Kidney epithelial cell (primary cell): ENCODE measurements around the genes S100A1, ILF2 and SLC27A3.

DNA sequence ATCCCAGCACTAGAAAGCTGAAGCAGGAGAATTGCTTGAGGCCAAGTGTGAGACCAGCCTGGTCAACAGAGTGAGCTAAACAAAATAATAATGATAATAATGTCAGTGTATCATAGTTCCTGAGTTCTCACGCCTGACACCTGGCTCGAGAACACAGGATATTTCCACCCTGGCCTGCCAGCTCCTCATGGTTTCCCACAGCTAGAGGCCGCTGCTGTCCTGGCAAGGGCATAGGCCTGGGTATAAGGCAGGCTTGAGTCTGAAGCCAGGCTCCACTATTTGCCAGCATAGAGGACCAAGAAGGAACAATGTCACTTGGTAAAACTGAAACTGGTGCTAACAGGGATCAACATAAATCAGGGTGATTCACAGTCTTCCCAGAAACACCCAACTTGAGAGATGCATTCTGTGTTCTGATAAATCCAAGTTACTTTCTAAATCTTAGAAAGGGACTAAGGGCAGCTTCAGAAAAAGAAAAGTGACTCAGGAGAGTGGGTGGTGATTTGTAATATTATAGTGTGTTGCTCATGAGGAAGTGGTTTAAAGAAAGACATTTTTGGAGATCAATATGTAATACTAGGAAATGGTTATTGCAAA lies 6.9 kb upstream of the S100A2 start:
- RAMPAGE, long total RNA: no peak
- RRBS: no CpG with 5 or more reads among the region's 3 CpGs

- RAMPAGE, long total RNA: no peak
- RRBS: no CpG with 5 or more reads among the region's 8 CpGs
Observed at GRCh38 chr1:153627770-153628664, at the start of gene S100A1. S100A1 (plus strand) TSS chr1:153628434.

DNA sequence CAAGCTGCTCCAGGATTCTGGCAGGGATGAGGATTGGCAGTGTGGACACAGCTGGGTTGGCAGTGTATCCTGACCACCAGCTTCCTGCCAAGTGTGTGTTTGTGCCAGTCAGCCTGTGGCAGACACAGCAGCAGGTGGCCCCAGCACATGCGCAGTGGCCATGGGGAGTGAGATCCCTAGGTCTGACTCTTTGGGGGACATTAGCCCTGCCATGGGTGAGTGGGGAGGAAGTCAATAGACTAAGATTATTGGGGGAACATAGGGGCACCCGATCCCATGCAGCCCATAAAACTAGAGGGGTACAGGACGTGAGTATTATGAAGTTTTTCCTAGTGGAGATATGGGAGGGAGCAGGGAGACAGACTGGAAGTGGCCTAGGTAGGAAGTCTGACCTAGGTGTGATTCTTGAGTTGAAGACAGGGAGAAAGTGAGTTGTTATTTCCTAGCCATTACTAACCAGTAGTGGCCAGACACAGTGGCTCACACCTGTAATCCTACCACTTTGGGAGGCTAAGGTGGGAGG lies 8.5 kb upstream of the SNAPIN start:
- RAMPAGE, long total RNA: no peak
- RRBS: no CpG with 5 or more reads among the region's 3 CpGs

DNA sequence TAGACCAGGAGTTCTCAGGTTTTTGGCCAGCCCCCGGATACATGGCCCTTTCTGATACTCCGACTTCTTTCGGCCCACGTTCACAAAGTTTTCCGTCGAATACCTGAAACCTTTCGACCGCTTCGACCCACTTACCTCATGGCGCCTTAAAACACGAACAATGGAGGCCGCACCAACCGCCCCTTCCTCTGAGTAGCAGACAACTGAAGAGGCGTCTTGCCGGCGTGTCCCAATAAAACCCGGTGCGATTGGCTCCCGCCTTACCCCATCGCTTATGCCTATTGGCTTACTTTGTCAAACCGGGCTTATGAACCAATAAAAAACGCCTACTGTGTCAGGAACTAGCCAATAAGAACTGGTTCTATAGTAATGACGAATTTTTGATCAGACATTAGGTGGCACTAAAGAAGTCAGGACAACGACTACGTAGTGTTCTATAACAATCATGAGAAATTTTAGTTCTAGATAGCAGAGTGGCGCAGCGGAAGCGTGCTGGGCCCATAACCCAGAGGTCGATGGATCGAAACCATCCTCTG lies at the start of gene ILF2:
ILF2 (minus strand) TSS at position 211 of the 536 bp plus-strand sequence.
- RAMPAGE, long total RNA: start-site peak on the minus strand centred at position 190 of the sequence, 43 bp wide, 3,589 and 3,638 reads in 2 replicates
- RRBS: 2% methylated on average over 6 of the region's 30 CpGs

DNA sequence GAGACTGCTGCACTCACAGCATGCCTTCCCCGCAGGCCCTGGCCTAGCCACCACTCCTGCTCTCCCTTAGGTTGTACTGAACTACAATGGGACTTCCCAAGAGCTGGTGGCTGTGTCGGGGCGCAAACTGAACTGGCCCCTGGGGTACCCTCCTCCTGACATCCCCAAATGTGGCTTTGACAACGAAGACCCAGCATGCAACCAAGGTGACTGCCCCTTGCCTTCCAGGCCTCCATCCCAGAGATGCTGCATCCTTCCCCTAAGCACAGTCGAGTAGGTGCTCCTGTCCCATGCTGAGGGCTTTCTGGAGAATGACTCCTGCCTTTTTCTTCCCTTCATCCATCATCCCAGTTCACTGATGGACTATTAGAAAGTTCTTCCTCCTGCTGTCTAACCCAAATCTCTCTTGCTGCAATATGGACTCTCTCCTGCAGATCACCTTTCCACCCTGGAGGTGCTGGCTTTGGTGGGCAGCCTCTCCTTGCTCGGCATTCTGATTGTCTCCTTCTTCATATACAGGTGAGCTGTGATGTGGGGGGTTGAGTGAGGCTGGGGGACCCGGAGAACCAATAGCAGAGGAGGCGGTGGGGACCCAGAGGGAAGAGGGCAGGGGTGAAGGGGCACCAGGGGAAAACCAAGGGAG lies 4.9 kb downstream of the NPR1 start:
- RAMPAGE, long total RNA: no peak
- RRBS: no CpG with 5 or more reads among the region's 8 CpGs

DNA sequence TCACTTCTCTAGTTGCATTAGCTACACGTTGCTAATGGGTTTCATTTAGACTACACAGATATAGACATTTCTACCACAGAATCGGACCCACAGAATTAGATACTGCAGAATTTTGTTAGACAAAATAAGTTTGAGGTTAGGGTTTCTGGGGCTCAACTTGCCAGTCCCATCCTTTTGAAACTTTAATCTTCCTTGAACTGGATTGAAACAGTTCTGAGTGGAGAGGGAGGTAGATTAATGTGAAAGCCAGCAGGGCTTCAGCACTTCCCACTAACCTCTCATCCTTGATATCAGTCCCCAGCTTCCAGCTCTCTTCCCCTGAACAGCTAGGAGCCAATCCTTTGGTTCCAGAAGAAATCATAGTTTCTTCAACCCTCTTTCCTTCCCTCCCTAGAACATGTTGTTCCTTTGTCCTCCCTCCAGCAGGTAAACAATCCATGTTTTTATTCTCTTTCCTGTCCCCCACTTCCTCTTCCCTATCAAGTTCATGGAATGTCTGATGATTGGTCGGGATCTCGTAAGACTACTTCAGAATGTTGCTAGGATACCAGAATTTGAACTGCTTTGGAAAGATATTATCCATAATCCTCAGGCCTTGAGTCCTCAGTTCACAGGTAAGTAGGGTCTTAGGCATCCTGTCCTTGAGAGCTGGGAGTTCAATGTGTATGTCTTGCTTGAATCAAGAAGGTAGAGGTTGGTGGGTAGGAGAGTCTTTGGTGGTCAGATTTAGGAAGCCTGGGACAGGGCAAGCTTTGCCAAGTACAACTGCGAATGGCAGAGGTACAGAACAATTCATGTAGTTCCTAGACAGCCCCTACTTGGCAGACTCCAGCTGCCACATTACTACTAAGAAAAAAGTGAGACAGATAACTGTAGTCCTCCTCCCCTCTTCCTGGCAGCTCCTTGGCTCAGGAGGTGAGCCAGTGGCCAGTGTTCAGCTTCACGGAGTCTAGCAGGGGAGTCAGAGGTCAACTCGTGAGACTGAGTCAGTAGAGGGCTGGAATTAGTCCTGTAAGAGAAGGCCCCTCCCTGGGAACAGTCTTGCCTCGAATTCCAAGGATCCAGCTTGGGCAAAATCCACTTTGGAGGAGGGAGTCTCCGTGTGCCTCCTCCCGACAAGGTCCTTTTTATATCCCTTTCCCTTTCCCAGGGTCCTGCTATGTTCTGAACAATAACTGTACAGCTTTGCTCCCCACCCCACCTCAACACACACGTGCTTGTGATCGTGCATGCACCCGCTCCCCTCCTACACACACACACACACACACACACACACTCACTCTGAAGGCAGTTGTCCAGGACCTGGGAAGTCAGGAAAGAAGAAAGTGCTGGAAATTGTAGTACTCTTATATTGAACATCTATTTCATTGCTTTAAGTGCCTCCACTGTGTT lies 22.9 kb upstream of the SLC27A3 start:
- RAMPAGE, long total RNA: no peak
- RRBS: no CpG with 5 or more reads among the region's 13 CpGs

DNA sequence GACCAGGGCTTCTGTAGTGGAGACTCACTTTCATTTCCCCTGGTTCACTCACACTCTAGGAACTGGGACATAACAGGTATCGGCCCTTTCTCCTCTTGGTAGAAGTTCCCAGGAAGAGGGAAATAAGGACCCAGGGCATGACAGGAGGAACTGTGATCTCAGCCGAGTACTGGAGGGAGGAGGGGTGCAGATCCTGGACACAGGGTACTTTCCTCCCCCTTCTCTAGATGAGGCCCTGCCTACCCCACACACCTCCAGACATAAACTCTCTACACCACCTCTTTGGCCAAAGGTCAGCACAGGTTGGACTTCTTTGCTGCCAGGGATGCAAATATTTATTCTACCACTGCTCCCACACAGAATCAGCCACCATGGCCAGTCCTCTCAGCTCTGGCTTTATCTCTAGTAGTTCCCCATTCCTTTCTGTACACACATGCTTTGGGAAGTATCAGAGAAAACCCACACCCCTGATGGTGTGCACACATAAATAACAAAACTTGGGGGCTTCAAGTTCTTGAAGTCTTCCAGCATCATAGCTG lies 6.9 kb upstream of the SLC27A3 start:
- RAMPAGE, long total RNA: no peak
- RRBS: no CpG with 5 or more reads among the region's 2 CpGs

- RAMPAGE, long total RNA: no peak
- RRBS: no CpG with 5 or more reads among the region's 16 CpGs
Observed at GRCh38 chr1:153771596-153772286, 3.5 kb upstream of the SLC27A3 start.

GRCh38 chr1:153773129-153774092 lies 1.8 kb upstream of the SLC27A3 start:
- RAMPAGE, long total RNA: no peak
- RRBS: 39% methylated on average over 2 of the region's 13 CpGs

GRCh38 chr1:153774870-153775880 lies at the start of gene SLC27A3:
SLC27A3 (plus strand) TSS chr1:153775407.
- RAMPAGE, long total RNA: no peak
- RRBS: 2% methylated on average over 18 of the region's 79 CpGs

DNA sequence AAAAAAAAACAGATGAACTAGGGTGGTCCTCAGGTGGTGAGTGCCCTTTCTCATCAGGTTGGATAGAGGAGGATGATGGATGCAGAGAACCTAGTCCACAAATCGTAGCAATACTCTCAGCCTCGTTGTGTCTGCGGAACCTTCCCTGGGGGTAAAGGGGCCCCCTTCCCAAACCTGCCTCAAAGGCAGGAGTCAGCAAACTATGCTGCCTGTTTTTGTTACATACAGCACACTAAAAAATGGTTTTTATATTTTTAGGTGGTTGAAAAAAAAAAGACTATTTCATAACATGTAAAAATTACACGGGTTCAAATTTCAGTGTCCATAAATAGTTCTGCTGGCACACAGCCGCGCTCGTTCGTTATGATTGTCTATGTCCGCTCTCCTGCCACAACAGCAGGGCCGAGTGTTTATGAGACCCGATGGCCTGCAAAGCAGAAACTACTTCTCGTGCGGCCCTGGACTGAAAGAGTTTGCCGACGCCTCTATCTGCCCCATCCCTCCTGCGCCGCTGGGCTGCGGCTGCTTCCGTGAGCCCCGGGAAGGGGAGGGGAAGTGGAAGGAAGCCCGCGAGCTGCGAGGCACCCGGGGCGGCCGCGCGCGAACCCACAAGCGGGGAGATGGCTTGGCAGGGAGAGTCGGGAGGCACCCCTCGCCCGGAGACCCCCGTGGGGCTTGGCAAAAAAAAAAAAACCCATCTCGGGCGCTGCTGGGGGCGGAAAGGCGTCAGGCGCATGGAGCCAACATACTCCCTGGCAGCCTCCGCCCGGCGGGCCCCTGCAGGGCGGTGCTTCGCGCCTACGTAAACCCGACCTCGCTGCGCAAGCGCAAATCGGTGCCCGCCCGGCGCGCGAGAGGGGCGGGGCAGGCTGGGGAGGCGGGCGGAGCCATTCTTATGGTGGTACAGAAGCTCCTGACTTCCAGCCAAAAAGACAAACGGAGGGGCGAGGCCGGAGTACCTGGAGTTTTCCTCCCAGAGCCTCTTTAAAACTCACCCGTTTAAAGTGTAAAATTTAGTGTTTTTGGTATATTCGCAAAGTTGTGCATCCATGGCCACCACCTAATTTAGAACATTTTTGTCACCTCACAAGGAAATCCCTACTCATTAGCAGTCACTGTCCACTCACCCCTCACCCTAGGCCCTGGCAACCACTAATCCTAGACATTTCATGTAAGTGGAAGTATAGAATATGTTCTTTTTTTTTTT lies 8.2 kb downstream of the SLC27A3 start:
- RAMPAGE, long total RNA: no peak
- RRBS: under 1% methylated on average over 26 of the region's 64 CpGs

DNA sequence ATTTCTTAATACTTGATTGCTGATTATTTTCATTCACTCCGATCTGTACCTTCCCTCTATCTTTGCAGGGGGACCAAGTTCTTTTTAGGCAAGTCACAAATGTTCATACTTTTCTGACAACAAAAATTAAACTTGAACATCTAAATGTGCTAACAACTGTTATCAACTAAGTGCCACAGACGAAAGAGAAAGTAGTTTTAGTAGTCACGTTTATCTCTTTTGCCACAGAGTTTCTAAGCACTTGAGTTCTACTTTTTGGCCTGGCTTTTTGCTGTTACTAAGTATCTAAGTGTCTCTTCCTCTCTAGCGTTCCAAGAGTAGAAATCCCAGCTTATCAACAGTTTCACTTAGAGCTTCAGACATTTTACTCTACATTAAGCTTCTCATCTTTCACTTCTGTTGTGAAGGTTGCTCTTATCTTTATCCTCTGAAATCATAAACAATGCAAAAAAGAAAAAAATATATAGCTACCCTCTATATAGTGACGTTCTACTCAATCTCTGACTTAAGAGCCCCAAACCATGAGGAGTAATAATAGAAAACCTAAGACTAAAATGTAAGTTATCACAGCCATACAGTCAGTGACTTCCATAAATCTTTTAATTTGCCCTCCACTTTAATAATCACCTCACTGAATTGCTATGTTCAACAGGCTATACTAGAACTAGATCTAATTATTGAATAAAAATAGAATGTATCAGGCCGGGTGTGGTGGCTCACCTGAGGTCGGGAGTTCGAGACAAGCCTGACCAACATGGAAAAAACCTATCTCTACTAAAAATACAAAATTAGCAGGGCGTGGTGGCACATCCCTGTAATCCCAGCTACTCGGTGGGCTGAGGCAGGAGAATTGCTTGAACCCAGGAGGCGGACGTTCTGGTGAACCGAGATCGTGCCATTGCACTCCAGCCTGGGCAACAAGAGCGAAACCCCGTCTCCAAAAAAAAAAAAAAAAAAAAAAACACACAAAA lies 34.0 kb downstream of the GATAD2B start:
- RAMPAGE, long total RNA: no peak
- RRBS: no CpG with 5 or more reads among the region's 16 CpGs

DNA sequence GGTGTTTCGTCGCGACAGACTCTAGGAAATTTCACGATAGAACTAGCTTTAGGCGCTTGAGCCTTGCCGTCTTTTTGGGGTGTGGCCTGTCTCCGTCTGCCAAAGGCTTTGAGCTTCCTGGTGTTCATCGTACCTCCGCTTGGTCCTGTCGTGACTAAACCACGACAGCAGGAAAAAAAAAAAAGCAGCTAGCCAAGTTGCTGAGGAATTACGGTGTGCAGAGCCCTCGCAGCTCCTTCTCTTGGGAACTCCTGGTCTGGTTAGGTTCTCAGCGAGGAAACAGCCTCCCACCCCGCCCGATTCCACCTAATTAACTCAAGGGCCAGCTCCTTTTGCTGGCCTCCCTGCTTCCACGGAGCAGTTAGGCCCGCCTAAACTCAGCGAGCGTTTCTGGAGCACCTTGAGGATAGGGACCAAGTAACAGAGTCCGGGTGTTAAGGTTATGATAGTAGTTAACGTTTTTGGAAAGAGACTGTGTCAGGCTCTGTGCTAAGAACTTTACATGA lies 713 bp upstream of the GATAD2B start:
- RAMPAGE, long total RNA: no peak
- RRBS: no CpG with 5 or more reads among the region's 22 CpGs

DNA sequence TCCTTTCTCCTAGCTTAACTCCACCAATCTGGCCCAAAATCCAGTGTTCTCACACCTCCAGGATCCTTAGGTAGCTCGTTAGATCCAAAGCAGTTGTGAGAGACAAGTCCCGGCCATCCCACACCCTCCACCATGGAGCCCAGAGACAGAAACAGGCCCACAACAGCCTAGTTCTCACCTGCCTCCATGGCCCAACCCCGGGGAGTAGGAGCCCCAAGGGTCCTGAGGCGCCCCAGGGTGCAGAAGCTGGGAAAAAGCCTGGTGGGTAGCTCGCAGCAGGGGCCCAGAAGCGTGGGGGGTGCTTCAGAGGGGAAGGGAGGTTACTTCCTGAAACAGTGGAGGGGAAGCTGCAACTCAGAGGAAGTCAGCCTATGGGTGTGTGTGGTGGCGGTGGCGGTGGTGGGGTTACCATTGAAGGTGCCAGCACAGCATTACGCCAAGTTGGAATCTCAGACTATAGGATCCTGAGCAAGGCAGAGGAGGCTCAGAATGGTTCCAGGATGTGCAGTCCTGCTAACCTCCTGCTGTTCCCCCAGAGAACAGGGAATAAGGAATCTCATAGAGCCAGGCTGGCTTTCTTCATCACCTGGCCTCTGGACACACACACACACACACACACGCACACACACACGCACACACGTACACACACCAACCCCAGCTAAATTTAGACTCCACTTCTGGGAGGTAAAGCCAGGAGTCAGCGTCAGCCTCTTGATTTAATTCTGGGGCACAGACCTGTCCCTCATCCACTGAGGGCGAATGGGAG lies 1.4 kb downstream of the DENND4B start:
- RAMPAGE, long total RNA: no peak
- RRBS: 75% methylated on average over 2 of the region's 14 CpGs

- RAMPAGE, long total RNA: no peak
- RRBS: no CpG with 5 or more reads among the region's 31 CpGs
Observed at GRCh38 chr1:153977106-153977544, 349 bp downstream of the JTB start.

DNA sequence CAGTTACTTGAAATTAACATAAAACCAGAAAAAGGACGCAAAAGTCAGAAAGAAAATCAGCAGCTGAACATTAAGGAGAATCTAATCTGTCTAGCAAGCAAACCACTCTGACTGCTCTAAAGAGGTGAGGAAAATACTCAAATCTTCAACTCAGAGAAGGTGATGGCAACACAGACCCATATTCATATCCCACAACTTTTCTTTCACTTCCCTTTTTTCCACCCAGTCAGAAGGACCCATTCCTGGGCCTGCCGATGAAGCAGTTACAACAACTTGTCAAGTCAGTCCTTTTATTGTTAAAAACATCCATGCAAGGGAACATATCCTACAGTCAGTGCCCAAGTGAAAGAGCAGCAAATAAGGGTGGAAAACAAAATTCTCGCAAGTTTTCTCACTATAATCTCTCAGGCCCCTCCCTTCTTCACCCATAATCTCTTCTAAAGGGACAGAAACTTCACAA lies 33.5 kb downstream of the TPM3 start:
- RAMPAGE, long total RNA: no peak
- RRBS: no CpG with 5 or more reads among the region's 3 CpGs

DNA sequence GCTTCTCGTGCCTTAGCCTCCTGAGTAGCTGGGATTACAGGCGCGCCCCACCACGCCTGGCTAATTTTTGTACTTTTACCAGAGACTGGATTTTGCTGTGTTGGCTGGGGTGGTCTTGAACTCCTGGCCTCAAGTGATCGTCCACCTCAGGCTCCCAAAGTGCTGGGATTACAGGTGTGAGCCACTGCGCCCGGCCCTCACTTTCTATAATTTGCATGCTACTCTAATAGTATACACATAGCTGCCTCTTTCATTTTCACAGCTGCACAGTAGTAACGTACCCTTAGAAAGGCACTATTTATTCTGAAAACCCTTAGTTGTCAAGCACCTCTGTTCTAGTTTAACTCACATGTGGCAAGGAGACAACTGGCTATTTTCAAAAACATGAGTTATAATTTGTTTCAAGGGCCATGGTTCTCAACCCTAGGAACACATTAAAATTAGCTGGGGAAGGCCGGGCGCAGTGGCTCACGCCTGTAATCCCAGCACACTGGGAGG lies 17.3 kb downstream of the TPM3 start:
- RAMPAGE, long total RNA: no peak
- RRBS: no CpG with 5 or more reads among the region's 11 CpGs

DNA sequence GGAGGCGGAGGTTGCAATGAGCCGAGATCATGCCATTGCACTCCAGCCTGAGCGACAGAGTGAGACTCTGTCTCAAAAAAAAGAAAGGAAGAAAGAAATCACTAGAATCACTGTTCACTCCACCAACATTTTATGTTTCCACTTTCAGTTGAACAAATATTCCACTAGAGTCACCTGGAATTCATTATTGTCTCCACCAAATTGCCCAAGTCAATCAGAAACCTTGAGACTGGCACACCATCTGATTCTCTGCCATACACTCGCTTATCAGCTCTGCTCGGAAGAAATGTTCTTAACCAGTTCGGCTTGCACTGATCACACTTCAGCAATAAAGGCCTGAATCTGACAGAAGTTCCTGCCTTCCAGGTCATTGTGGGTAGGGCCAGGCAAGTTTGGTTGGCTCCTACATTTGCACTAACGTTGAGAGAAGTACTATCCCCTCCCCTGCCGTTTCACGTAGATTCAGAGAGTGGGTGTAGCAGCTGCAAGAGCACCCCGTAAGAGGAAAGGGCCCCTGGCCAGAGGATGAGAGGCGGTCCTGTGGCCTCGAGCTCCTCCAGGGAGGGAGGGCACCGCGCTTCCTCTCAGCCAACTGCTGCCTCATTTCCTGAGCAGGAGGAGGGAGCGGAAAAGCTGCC lies 9.9 kb downstream of the TPM3 start:
- RAMPAGE, long total RNA: no peak
- RRBS: no CpG with 5 or more reads among the region's 15 CpGs

DNA sequence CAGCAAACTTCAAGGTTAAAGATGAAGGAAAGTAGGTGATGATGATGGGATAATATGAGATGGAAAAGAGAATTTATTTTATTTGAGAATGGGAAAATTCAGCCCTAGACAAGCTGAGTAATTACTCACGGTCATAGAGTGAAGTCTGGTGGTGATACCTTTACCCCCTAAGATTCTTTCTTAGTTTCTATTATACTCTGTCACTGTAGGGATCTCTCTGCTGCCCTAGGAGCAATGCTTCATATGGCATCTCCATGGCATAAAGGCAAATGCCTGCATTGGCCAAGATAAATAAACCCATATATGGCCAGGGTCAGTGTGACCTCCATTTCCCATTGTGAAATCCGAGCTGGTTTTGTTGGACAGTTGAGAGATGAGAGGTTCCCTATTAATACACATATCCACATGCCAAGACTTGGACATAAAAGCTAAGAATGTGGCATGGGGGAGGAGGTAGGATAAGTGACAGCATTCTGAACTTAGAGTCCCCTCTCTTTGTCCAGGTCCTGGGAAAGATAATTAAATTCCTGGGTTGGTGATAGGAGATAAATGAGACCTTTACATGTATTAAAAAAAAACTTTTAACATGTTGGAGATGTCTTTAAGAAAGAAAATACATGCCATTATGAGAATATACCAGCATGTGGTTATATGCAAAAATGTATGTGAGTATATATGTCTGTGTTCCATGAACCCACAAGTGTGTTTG lies 1.3 kb downstream of the TPM3 start:
- RAMPAGE, long total RNA: no peak
- RRBS: no CpG with 5 or more reads among the region's 2 CpGs

GRCh38 chr1:154272849-154273284 lies 438 bp downstream of the HAX1 start:
- RAMPAGE, long total RNA: no peak
- RRBS: no CpG with 5 or more reads among the region's 8 CpGs